A172 (cell line): ENCODE measurements around a stretch of chr1.

DNA sequence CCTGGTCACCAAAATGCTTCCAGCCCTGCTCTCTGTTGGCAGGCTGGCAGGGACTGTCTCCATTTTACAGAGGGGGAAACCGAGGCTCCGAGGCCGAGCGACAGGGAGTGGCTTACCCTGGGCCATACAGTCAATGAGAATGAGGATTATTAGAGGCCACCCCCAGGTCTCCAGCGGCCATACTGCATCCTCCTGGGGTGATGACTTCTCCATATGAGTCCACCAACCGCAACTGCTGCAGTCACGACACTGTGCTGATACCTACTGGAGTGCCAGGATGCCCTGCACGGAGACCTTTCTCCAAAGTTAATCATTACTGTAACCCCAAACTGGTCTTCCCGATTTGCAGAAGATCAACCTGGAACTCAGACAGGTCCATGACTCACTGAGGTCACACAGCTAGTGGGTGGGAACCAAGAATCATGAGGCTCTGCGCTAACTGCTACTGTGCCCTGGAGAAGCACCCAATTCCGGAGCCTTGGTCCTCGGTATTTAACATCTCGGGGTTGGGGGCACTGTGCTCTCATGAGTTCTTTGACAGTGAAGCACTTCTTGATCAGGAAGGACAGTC, 112.9 kb downstream of the PRDM2 start:
- RAMPAGE, long total RNA = no peak

GRCh38 chr1:13829407-13829910, 129.5 kb downstream of the PRDM2 start:
- RAMPAGE, long total RNA = no peak

DNA sequence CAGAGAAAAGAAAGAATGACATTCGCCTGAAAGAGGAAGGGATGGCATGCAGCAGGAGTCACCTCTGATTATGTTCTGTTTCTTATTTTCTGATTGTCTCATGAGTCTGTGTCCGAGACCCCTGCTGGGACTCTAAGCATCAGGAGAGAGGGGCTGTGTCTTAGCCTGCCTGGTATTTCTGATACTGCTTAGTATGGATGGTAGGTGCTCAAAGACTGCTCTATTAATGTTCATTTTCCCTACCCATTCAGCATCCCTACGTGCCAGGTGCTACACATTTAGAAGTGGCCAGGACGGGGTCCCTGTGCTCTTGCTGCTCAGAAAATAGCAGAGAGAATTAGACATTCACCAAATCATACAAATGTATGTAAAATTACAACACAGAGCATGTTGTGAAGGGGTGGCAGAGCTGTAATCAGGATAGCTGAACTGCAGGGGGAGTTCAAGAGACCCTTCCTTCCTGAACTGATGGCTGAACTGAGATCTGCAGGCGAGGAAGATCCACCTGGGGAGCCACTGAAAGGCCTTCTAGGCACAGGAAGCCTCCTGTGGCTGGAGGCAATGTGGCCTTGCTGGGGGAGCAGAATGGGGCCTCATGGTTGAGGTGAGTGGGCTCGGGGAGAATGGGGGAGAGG, 216.4 kb downstream of the PRDM2 start:
- RAMPAGE, long total RNA = no peak

GRCh38 chr1:14366280-14366661, 232.2 kb upstream of the KAZN start:
- RAMPAGE, long total RNA = no peak

DNA sequence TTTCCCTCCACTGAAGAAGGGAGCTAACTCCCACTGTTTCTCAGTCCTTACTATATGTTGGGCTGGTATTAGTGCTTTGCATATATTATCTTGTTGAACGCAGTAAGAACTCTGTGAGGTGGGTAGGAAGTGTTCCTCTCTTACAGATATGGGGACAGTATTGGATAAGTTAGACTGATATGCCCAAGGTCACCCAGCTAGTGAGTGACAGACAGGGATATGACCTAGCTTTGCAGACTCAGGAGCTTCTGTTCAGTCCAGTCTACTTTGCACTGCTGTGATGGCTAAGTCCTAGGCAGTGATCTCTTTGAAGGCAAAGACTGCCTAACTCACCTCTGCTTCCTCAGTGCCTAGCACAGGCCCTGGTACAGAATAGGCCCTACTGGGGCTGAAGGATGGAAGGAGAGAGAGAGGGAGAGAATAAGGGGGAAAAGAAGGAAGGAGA, 203.8 kb upstream of the KAZN start:
- RAMPAGE, long total RNA = no peak

GRCh38 chr1:14627086-14627623, 28.7 kb downstream of the KAZN start:
- RAMPAGE, long total RNA = no peak

DNA sequence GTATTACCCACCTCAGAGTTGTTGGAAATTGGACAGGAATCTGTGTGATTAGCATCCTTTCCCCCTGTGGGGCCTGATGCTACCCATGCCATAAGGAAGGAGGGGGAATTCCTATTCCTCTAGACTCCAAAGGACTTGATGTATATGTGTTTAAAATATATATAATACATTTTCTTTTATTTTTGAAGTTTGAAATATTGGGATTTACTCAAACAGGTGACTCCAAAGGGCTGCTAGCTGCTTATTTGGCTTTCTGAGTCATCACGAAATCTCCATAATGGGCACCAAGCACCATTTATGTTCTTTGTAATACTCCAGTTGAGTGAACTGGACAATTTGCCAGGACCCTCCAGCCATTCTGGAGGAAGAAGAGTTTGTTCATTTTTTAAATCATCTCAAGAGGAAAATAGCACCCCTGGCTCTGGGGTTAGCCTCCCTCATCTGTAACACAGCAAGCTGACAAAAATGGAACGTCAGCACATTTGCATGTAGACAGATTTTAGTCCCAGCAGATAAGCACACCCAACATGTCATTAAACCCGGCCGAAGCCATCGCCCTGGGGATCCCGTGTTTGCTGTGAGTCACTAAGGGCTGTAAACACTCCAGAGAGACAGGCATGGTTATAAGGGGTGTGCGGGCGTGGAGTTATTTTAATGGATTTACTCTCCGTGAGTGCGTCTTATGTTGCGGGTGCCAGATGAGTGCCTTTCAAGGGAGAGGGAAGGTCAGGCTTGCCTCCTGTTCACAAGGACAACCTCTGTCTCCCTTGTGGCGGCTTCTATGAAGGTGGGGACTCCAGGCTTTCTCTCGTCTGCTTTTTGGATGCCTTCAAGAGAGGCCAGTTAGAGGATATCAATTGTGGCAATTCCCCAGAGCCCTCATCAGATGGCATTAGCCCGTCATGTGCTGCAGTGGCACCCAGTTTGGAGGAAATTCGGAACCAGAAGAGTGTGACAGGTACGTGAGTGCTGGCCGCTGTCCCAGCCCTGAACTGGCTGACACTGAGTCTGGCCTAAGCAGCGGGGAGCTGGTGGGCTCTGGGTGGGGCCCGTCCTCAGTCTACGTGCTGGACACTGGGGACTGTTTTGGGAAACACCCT, 224.1 kb upstream of the TMEM51 start:
- RAMPAGE, long total RNA = no peak

- RAMPAGE, long total RNA = no peak
Observed at GRCh38 chr1:15139533-15140393, 13.8 kb upstream of the TMEM51 start.

DNA sequence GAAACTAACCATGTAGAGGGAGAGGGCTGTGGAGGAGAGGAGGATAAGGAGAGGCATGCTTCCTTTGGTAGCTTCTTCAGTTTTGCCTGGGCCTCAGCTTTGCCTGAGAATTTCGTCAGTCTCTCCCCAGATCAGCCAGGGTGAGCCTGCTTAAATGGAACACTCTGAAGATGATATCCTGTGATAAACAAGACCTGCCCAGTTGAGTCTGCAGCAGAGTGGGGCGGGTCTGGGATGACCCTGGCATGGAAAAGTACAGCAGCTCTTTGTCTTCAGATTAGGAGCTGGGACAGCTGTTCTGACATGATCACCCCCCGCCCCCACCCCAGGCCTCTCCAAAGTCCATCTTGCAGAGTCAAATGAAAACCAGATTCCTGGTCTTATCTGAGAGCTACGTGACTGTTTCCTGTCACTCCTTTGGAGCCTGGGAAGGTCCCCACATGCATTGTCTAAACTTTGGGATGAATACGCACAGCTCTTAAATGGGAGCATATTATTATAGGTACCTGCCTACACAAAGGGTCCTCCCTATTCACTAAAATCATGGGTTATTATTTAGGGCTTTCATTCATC, 2.1 kb upstream of the TMEM51 start:
- RAMPAGE, long total RNA = no peak

DNA sequence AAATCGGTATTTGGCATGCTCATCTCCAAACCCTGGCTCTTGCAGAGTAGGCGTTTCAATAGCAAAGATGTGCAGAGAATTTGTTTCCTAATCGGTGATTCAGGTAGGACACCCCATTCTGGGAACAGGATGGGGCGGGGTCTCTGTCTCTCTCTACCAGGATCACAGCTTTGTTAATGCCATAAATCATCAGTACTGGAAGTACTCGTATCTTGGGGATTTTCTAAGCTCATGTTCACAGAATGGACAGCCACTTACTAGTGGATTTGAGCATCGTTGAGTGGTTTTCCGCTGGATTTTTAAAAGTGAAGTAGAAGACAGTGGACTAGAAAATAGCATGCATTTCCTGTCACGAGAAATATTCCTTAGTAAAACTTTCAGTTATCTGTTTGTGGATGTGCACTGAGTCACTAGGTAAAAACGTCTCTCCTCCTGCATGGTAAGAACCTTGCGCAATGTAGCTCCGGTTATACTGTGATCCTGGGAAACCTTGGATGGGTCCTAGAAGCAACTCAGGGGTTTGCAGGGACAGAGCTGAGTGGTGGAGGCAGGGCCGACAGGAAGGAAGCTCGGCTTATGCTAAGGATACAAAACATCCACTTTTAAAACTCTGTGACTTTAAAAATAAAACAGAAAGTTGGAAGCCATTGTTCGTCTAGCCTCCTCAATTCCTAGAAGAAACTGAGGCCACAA, 5.2 kb downstream of the TMEM51 start:
- RAMPAGE, long total RNA = no peak

DNA sequence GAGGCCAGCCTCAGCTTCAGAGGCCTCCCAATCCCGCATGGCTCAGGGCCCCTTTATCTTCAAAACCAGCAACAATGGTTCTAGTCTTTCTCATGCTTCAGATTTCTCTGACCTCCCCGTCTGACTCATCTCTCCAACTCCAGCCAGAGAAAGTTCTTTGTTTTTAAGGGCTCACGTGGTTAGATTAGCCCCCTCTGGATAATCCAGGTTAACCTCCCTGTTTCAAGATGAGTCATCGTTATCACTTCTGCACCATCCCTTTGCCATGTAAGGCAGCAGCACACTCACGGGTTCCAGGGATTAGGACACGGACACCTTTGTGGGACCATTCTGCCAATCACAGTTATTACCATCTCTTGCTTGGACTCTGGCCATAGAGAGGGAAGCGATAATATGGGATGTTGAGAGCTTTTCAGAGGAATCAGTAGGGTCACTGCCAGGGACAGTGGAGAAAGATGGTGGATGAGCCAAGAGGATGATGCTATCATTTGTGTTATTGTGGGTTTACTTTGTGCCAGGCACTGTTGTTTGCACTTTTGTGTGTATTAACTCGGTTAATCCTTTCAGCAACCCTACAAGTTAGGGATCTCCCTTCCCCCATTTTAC, 13.7 kb downstream of the FHAD1 start:
- RAMPAGE, long total RNA = no peak

DNA sequence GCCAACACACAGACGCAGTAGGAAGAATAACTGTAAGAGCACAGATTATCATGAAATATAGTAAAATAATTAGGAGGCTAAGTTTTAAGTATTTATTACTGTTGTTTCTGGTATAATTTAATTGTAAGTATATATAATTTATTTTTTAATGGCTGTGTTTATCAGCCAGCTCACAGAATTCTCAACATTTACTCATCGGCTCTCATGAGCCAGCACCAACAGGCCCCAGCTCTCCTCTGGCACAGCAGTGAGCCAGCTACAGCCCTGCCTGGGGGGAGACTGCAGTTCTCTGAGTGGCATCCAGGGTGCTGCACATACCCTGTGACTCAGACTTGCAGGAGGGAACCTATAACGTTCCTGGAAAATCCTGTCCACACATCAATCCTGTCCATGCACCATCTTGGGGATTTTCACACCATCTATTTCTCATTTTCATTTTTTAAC, 36.4 kb downstream of the FHAD1 start:
- RAMPAGE, long total RNA = no peak

GRCh38 chr1:15384174-15384822, 25.4 kb upstream of the EFHD2 start:
- RAMPAGE, long total RNA = no peak

DNA sequence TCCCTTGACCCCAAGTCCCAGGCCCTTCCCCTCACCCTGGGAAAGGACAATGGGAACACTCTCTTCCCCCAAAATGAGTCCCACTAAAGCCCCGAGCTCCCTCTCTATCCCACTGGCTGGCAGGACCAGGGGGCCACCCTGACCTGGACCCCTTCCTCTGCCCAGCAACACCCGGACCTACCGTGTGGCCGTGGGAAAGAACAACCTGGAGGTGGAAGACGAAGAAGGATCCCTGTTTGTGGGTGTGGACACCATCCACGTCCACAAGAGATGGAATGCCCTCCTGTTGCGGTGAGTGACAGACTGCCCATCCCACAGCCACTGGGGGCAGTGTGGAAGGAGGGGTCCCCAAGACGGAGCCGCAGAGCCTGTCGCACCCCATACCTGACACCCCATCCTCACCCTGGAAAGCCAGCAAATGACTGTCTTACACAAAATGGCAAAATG, 4.1 kb downstream of the CTRC start:
- RAMPAGE, long total RNA = no peak

DNA sequence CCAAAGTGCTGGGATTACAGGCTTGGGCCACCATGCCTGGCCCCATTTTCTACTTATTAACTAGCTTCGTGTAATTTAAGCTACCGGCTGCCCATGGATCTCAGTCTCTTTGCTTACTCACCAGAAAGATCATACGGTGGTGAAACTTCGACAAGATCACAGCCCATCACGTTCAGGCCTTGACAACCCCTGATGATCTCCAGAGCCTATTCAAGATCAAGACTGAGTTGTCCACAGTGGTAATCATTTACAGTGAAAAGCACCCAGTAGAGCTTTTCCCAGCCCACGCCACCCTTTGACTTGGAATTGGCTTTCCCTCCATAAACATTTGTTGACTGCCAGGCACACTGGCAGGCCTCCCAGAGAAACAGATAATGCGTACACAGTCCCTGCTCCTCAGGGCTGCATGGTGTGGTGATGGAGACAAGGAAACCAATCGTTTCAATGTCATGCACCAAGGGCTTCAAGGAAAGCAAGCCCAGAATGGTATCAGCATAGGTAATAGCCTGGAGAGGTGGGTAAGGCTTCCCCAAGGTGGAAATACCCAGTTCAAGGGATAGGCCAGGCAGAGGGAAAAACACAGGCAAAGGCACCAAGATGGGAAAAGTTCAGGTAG, 10.1 kb downstream of the AGMAT start:
- RAMPAGE, long total RNA = no peak

DNA sequence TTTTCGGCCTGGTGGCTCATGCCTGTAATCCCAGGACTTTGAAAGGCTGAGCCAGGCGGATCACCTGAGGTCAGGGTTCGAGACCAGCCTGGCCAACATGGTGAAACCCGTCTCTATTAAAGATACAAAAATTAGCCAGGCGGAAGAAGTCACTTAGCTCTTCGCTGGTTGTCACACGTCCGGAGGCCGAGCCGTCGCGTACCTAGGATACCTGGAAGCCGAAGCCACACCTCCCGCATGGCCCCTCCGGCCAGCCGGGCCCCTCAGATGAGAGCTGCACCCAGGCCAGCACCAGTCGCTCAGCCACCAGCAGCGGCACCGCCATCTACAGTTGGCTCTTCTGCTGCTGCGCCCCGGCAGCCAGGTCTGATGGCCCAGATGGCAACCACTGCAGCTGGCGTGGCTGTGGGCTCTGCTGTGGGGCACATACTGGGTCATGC, 12.9 kb upstream of the DDI2 start:
- RAMPAGE, long total RNA = no peak

GRCh38 chr1:15617927-15618677, 844 bp downstream of the DDI2 start:
- RAMPAGE, long total RNA = no peak

DNA sequence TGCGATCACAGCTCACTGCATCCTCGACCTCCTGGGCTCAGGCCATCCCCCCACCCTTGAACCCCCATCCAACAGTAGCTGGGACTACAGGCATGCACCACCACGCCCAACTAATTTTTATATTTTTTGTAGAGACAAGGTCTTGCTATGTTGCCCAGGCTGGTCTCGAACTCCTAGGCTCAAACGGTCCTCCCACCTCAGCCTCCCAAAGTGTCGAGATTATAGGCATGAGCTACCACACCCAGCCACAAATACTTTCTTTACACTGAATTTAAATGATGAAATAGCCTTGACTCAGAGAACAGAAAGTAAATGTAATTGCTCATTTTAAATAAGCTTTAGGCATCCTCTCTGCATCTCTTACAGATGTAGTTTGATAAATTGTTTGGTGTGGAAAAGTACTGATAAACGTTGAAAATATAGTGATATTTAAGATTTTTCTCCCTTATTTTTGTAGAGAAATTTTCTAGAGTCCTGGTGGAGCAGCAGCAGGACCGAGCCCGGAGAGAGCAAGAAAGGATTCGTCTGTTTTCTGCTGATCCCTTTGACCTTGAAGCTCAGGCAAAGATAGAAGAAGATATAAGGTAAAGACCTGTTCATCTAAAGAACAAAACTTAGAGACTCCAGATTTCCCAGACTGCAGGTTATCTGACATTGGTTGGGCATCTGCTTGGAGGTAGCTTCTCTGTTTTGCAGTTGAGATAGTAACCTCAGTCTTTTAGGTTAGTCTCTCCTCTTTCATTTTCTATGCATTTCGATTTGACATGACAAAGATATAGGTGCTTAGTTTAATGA, 15.9 kb downstream of the DDI2 start:
- RAMPAGE, long total RNA = no peak

DNA sequence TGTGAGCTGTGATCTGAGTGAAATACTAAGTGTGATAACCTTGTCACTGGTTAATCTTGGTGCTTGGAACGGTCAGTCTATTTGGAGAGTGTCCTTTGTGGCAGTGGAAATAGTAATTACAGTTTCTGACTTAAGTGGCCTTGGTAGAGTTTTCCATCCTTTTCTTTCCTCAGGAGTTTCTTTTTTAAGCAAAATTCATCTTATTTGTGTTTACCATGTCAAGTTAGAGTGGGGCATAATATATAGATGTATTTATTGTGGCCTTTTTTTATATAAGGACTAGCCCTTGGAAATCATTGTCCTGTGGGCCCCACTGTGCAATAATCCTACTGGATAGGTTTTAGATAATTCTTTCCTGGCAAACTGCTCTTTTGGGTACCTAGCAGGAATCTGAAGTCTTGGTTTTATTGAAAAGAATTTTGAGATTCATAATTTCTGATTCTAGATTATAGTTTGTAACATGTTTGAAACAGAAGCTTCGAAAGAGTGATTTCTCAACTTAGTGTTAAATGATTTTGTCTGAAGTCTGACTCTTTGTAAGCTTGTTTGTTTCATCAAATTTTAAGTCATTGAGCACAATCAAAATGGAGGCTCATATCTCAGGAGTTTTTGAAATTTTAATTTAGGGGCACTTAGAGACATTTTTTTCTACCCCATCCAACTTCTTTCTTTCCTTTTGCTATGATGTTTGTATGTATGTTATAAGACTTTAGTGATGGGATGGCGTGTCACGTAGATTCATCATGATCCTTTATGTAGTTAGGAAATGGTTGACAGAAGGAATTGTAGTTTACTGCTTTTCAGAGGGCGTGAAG, 3.4 kb downstream of the RSC1A1 start:
- RAMPAGE, long total RNA = no peak

DNA sequence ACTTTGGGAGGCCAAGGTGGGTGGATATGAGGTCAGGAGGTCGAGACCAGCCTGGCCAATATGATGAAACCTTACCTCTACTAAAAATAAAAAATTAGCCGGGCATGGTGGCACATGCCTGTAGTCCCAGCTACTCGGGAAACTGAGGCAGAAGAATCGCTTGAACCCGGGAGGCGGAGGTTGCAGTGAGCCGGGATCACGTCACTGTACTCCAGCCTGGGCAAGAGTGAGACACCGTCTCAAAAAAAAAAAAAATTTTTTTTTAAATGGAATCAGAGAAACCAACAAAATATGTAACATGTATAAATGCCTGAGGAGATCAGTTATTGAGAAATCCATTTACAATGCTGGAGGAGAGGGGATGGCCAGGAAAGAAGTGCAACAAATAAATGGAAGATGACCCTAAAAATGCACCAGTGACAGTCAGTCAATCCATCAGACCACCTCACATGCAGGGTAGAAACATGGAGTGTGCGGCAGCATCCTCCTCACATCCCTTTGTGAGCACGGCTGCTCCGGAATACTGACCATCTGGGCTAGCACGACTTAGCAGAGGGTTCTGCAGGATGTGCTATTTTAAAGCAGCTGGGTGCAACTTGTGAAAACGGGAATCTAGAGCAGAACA, 7.6 kb downstream of the RSC1A1 start:
- RAMPAGE, long total RNA = no peak